Hair follicle dermal papilla cell (primary cell): ENCODE measurements around a stretch of chr16.

DNA sequence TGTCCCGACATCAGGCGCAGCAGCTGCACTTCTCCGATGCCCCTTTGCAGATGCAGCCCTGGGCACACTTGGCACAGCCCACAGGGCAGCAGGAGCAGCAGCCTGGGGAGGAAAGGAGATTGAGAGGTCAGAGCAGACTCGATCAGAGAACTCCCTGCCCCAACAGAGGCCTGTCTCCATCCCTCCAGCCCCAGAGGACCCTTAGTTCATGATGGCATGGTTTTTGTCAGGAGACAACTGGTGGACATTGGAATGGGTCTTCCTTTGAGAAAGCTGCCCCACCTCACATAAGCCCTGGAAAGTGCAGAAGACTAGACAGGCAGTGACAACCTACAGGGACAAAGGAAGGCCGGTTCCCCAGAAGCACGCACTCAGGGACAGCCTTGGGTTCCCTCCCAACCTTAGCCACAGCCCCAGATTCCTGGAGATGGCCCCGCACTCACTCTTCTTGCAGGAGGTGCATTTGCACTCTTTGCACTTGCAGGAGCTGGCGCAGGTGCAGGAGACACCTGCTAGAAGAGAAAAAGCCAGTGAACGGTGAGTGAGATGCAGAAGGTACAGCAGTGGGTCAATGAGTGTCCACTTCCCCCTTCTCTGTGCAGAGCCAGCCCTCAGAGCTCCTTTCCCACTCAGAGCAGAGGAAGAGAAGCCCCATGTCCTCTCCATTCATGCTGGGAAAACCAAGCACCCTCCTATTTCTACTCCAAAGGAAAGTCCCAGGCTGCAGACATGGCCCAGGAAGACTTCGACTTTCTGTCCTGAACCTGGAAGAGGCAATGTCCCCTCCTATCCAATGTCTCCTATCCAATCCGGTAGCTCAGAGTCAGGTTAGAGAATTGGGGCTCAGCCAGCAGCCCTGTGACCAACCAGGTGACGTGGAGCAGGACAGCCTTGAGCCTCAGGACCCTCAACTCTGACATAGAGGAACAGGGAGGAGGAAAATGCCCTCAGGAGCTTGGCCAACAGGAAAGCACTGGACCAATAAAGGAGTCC is 700 bp downstream of the MT1G start:
- CAGE, long polyA plus RNA = no peak

DNA sequence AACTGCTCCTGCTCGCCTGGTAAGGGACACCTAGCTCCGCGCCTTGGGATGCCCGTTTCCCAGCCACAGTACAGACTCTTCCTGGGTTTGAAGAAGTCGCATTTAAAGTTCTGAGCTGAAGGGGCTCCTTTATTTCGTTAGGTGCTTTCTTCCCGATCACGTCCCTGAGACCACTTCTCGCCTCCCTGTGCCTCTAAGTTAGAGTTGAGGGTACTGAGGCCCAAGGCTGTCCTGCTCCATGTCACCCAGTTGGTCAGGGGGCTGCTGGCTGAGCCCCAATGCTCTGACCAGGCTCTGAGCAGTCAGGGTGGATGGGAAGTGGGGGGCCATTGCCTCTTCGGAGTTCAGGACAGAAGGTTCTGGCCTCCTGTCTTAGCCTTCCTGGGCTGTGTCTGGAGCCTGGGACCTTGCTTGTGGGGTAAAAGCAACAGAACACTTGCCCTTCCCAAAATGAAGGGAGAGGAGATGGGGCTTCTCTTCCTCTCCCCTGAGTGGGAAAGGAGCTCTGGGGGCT is 337 bp downstream of the MT1X start:
- CAGE, long polyA plus RNA = no peak

DNA sequence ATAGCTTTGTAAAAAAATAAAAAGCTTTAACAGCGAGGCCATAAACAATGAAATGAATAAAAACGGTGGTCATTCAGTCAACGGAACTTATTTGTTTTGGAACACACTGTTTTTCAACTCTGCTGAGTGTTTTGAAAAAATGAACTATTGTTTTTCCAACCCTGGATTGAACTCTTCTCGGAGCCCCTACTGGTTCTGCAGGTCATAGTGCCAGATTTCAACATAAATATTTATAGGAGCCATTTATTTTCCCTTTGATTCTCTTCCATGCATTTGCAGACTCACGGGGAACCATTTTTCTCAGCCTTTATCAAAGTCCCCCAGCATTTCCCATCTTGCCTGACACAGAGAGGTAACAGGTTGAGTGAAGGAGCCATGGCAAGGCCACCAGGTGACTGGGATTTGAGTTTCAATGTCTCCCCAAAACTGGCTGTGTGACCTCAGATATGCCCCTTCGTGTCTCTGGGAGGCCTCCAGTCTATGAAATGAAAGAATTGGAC is 16.1 kb upstream of the HERPUD1 start:
- CAGE, long polyA plus RNA = no peak

- CAGE, long polyA plus RNA = no peak
These were observed 20.2 kb downstream of the NLRC5 start for GRCh38 chr16:57009585-57009993.

- CAGE, long polyA plus RNA = no peak
These were observed 34.2 kb downstream of the NLRC5 start for GRCh38 chr16:57023387-57024056.

DNA sequence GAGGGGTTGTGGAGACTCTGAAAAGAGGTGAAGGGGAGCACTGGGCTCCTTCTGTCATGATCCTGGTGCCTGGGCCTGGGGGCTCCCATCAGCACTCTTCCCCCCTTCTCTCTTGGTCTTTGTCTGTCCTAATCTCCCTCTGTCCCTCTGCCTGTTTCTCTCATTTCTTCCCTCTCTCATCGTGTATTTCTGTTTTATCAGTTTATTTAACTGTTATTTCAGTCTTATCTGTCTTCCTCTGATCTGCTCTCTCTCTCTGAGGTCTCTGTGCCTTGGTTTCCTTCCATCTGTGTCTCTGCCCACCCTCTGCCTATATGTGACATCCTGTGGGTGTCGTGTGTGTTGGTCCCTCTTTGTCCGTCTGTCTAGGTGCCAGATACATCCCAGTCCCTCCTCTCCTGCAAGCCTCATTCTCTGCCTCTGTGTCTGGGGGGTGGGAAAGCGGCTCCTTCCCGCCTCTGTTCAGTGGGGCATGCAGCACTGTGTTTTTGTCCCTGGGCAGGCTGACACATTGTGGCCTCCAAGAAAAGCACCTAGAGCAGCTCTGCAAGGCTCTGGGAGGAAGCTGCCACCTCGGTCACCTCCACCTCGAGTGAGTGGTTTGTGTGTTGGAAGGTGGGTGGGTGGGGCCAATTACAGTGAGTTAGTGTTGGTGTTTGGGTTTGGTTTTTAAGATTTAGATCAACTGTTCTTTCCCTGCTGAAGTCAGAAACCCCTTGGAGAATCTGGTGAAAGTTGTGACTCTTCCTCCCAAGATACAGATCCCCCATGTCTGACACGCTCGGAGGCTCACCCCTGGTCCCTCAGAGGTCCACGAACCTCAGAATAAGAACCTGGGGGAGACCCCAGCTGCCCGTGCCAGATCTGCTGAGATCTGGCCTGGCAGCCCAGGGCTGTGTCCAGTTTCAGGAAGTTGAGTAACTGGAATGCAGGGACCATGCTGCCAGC is 51.1 kb upstream of the CPNE2 start:
- CAGE, long polyA plus RNA = no peak

- CAGE, long polyA plus RNA = no peak
These were observed 49.7 kb upstream of the CPNE2 start for GRCh38 chr16:57042578-57043177.

- CAGE, long polyA plus RNA = no peak
These were observed 1.5 kb downstream of the CPNE2 start for GRCh38 chr16:57093666-57094546.

- CAGE, long polyA plus RNA = no peak
These were observed 33.7 kb downstream of the PSME3IP1 start for GRCh38 chr16:57152141-57152458.

DNA sequence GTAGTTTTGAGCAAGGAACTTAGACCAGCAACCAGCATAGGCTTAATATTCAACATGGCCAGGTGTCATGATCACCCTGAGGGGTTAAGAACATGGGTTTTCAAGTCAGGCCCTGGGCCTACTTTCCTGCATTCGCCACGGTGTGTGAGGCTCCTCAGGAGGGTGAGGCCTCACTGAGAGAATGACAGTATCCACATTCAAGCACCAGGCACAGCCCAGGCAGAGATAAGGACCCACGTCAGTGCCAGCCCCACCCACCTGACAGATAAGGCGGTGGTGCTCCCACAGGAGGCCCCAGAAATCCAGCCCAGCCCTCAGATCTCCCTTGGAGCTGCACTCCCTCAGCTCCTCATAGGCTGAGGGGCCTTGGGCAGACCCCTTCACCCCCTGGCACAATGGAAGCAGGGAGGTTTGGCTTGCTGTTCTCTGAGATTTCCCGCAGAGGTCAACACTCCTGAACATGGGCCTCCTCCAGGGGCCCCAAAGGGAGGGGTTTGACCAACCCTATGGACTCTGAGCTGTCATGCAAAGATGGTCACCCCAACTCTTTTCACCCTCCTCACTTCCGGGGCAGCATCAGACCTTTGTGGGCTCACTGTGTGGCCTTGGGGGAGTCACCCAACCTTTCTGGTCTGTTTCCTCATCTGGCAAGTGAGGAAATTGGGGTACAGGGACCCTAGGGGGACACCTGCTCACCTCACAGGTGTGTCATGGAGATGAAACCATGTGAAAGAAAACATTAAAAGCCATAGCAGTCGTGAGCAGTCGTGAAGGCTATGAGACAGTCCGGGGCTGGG is 15.5 kb downstream of the PLLP start:
- CAGE, long polyA plus RNA = no peak

- CAGE, long polyA plus RNA = no peak
These were observed 19.7 kb upstream of the PLLP start for GRCh38 chr16:57304011-57304656.

DNA sequence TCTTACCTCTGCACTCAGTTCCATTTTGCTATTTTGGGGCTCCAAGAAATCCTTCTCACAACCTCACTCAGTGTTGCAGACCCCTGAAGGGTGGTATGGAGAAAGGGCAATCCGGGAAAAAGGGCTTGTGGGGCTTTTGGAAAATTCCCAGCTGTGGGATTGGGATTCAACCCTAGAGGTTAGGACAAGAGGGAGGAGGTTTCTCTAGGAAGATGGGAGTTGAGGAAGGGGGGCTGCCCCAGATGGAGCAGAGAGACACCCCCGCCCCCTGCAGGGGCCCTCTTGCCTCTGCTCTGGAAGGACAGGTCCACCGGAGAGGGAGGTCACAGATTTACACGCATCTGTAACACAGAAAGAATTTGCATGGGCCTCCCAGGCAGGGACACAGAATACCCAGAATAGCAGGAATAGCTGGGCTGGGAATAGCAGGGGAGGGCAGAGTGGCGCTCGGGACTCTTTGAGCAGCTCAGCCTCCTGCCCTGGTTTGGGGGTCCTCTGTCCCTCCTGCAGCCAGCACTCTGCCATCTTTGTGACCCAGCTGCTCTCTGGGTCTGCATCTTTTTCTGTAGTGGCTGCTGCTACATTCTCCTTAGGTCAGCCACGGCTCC is 33.7 kb upstream of the PLLP start:
- CAGE, long polyA plus RNA = no peak

GRCh38 chr16:57374233-57374571 is 1.9 kb downstream of the CX3CL1 start:
- CAGE, long polyA plus RNA = no peak

- CAGE, long polyA plus RNA = no peak
These were observed 11.8 kb upstream of the CCL17 start for GRCh38 chr16:57392621-57393238.

DNA sequence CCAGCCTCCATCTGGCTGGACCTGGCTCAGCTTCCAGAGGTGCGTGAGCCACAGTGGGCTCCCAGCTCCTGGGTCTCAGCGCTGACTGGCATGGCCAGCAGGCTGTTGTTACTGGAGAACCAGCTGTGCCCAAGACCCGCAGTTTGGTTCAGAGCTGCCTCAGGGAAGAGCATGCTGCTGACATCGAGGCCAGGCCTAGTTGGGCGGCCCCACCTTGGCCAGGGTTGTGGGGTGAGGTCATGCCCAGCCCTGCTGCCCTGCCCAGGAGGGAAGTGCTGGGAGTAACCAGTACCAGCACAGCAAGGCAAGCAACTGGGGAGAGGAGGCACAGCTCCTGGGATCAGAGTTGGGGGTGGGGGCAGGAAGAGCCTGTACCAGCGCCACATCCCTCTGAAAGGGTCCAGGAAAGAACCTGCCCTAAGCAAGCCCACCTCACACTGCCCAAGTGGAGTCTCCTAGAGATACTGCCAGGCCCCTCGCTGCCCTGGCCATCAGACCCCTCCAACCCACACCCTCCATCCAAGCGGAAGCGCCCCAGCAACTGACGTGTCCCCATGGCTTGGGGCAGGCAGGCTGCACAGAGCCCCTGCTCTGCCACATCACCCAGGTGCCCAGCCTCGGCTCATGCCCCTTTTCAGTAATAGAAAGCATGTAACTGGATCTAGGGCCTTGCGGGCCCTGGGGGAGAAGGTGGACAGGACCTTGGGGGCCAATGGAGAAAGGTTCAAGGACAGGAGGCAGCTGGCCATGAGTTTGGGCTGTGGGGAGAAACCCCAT is 1.0 kb downstream of the DOK4 start:
- CAGE, long polyA plus RNA = no peak

- CAGE, long polyA plus RNA = no peak
These were observed 409 bp downstream of the CCDC102A start for GRCh38 chr16:57536087-57536236.

GRCh38 chr16:57537997-57538370 is 1.6 kb upstream of the CCDC102A start:
- CAGE, long polyA plus RNA = no peak

DNA sequence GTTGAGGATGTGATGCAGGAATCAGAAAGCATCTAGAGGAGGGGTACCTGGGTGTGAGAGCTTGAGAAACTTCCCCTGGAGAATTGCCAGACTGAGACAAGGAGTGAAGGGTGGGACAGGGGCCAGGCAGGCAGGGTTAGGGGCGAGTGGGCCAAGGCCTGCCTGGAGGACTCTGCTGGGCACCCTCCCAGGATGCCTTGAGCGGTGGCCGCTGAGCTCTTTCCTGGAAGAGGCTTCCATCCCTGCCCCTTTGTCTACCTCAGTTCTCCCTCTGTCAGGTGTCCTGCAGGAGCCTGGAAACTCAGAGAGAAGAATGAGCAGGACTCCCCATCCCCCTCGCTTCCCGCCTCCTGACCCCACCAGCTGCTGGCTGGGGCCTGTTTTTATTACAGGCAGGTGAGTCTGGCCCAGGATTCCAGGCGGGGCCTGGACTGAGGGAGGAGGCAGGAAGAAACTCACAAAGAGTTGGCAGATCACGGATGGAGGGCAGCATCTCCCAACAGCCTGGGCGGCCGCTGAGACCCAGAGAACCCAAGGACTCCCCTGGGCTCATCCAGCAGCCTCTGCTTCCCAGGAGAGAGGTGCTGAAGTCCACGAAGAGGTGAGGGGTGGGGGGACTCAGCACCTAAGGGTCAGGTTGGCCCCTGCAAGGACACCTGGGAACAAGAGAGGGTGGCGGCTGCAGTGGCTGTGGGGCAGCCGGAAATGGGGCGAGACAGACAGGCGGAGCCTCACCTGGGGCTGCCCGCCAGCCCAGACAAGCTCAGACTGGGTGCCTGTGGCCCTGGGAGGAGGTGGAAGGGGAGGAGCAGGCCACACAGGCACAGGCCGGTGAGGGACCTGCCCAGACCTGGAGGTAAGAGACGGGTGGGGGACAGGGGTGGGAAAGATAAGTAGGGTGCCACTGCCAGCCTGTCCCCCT is 8.9 kb upstream of the ADGRG1 start:
- CAGE, long polyA plus RNA = no peak

DNA sequence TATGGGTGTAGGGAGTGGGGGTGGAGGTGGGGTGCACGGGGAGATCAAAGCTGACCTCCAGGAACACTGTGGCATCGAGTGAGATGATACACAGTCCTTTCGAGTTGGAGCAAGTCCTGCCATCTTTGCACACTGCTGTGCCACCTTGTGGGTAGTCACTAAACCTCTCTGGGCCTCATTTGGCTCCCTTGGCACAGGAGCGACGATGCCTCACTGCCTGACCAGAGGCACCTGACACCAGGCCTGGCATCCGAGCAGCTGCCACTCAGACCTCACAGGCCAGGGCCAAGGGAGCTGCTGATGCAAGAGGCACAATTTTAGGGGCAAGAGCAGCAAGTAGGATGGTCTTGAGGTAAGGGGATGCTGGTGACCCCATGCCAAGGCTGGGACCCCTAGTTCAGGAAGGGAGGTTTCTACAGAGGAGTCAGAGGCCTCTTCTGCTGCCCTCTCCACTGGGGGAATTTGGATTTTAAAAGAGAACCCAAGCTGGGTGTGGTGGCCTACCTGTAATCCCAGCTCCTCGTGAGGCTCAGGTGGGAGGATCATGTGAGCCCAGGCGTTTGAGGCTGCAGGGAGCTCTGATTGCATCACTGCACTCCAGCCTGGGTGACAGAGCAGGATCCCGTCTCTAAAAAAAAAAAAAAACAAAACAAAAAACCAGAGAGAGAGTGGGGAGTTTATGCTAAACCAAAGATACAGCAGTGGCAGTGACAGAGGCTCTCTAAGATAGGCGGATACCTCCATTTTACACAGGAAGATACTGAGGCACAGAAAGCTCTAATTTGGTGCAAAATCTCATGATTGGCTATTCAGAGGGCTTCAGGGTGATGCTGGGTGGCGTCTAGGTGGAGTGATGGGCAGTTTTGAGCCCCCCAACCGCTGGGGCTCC is 6.7 kb upstream of the ADGRG1 start:
- CAGE, long polyA plus RNA = no peak

- CAGE, long polyA plus RNA = no peak
These were observed 633 bp downstream of the ADGRG1 start for GRCh38 chr16:57629065-57629461.